Ovary (tissue), 7 donors: ENCODE data around the genes IFFO1 and PEX5.

- PRO-cap, 7 experiments = no peak in any of the 7 experiments
- RAMPAGE, long total RNA, 2 experiments = no peak in any of the 2 experiments
These were observed 20.1 kb upstream of the GAPDH start for GRCh38 chr12:6514053-6514721.

DNA sequence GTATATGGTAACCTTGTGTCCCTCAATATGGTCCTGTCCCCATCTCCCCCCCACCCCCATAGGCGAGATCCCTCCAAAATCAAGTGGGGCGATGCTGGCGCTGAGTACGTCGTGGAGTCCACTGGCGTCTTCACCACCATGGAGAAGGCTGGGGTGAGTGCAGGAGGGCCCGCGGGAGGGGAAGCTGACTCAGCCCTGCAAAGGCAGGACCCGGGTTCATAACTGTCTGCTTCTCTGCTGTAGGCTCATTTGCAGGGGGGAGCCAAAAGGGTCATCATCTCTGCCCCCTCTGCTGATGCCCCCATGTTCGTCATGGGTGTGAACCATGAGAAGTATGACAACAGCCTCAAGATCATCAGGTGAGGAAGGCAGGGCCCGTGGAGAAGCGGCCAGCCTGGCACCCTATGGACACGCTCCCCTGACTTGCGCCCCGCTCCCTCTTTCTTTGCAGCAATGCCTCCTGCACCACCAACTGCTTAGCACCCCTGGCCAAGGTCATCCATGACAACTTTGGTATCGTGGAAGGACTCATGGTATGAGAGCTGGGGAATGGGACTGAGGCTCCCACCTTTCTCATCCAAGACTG, 2.6 kb downstream of the GAPDH start:
- PRO-cap, 7 experiments = no peak in any of the 7 experiments
- RAMPAGE, long total RNA, 2 experiments = no peak in any of the 2 experiments

DNA sequence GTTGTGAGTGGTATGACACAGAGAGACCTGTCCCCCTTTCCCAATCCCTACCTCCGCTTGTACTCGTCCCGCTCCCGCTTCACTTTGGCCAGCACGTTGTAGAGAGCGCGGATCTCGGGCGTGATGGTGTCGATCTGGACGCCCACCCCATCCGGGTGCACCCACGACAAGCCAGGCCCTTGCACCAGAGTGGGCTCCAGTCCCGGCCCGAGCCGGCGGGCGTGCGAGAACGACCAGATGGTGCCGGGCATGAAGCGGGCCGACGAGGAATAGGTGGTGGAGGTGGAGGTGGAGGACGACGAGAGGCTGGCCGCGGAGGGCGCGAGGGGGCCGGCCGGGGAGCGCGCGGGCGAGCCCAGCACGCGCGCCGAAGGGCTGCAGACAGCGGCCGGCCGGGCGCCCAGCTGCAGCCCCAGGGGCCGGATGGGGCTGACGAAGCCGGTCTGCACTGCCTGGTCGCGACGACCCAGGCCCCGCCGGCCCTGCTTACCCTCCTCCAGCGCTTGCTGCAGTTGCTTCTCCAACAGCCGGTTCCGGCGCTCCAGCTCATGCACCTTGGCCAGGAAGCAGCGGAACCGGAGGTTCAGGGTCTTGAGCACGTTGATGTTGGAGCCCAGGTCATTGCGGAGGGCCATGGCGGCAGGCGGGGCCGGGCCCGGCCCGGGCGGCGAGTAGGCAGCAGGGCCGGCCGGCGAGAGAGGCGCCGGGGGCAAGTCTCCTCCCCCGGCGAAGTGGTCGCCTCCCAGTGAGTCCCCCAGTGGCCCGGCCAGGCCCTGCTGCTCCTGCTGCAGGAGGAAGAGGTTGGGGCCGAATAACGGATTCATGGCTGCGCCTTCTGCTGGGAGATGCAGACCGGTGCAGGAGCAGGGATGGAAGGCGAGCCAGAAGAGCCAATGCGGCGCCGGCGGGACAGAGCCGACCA, at the start of gene IFFO1:
IFFO1 (minus strand) TSS at position 837 of the 922 bp plus-strand sequence.
- PRO-cap, 7 experiments = peak in 7 of 7 experiments; most common plus-strand start position 621 of the sequence (in 1); most common minus-strand start position 837 of the sequence (in 7)
- RAMPAGE, long total RNA, 2 experiments = no peak in any of the 2 experiments

DNA sequence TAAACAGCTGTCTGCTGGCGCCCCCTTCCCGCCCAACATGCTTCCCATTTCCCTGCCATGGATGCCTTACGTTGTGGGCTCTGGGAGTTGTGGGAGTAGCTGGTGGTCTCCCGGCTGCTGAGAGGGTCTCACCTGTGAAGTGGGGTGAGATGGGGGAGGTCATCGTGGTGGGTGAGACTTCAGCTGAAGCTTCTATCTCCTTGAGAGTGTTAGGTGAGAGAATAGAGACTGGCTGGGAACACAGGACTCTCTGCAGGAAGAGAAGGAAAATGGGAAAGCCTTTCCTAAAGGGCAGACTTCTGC, 2.2 kb downstream of the ACRBP start:
- PRO-cap, 7 experiments = no peak in any of the 7 experiments
- RAMPAGE, long total RNA, 2 experiments = no peak in any of the 2 experiments

DNA sequence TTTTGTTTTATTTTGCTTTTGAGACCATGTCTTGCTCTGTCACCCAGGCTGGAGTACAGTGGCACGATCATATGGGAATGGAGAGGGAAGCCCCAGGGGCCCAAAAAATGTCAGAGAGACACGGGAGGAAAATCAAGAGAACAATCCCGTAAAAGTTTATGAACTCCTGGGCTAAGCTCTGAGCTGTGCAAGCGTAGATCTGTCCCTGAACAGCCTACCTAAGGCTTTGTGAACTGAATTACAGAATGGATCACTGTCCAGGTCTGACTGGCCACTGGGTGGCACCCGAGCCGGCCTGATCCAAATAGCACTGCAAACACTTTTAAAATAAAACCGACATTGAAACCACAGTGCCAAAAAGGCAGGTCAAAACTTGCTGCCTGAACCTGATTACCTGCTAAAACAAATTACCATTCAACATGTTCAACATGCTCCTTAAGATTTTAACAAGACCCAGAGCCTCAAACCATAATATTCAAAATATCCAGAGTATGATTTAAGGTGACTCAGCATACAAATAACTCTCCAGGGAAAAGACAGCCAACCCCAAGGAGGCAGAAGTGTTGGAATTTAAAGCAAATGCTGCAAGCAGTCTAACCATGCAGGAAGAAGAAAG, 11.9 kb downstream of the COPS7A start:
- PRO-cap, 7 experiments = no peak in any of the 7 experiments
- RAMPAGE, long total RNA, 2 experiments = no peak in any of the 2 experiments

GRCh38 chr12:6767564-6768472, 1.7 kb downstream of the PTMS start:
- PRO-cap, 7 experiments = peak in 3 of 7 experiments; most common minus-strand start chr12:6767815 (in 1)
- RAMPAGE, long total RNA, 2 experiments = no peak in any of the 2 experiments

DNA sequence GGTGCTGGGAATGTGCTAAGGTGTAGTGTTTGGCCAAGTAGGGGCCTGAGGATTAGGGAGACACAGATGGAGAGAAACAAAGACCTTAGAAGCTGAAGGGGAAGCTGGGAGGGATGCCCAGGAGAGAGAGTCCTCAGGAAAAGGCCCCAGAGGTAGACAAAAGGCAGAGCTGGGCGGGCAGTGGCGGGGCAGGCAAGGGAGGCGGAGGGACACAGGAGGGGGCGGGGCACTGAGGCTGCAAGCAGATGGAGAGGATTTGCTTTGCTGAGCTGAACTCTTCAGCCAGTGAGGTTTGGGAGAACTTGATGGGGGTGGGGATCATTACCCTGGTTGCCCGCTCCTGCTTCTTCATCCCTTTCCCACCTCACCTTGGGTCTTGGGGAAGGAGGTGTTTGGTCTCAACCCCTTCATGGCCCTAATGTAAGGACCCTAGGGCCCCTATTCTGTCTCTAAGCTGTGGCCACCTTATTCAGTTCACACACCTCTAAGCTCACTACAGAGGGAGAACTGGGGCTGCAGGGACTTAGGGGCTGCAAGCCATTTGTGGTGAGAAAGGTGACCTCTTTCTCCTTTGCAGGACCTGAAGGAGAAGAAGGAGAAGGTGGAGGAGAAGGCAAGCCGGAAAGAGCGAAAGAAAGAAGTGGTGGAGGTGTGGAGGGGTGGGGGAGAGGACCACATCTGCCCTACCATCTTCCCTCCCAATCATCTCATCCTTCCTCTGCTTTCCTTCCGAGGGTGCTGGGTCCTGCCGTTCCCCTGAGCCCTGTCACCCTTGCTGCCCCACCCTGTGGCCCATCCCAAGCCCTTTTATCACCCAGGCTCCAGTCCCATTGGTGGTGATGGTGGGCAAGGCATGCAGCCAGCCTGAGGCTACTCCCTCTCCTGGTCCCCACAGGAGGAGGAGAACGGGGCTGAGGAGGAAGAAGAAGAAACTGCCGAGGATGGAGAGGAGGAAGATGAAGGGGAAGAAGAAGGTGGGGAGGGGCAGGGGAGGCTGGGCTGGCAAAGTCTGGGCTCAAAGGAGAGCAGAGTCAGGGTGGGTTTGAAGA, 3.0 kb upstream of the LAG3 start:
- PRO-cap, 7 experiments = peak in 3 of 7 experiments; most common minus-strand start position 182 of the sequence (in 3)
- RAMPAGE, long total RNA, 2 experiments = no peak in any of the 2 experiments

- PRO-cap, 7 experiments = no peak in any of the 7 experiments
- RAMPAGE, long total RNA, 2 experiments = no peak in any of the 2 experiments
These were observed 1.4 kb downstream of the CD4 start for GRCh38 chr12:6790616-6791210.

- PRO-cap, 7 experiments = no peak in any of the 7 experiments
- RAMPAGE, long total RNA, 2 experiments = no peak in any of the 2 experiments
These were observed 6.3 kb downstream of the ATN1 start for GRCh38 chr12:6933623-6934849.

- PRO-cap, 7 experiments = no peak in any of the 7 experiments
- RAMPAGE, long total RNA, 2 experiments = no peak in any of the 2 experiments
These were observed 5.0 kb downstream of the PTPN6 start for GRCh38 chr12:6955874-6956799.

DNA sequence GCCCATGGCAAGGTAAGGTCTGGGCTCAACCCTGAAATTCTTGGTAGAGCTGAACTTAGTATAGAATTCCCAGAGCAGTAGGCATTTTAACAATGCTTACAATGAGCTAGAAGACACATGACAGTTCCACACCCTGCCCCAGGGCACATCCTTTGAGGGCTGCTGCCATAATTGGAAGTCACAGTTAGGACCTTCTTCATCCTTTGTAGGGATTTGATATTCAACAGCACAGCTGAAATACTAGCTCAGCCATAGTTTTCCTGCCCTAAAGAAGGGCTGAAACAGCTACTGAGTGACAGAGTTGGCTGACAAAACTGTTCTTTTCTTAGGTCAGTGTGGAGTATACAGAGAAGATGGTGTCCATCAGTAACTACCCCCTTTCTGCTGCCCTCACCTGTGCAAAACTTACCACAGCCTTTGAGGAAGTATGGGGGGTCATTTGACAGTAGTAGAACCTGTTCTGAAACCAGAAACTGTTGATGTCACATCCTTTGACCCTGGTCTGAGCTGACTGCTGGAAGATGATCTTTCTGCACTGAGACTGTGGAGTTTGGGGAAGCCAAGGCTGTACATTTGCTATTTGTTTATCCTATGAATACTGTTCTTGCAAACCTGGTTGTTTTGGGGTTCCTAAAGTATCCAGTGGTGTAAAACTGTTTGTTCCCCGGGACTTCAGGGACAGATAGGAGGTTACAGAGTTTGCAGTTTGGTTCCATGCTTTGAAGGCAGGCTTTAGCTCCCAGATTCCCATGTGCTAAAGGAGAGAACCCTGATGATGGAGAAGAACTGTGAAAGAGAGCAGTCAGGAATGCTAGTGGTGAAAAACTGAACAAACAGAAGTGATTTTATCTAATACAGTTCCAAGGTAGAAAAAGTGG, 4.9 kb downstream of the EMG1 start:
- PRO-cap, 7 experiments = no peak in any of the 7 experiments
- RAMPAGE, long total RNA, 2 experiments = no peak in any of the 2 experiments

DNA sequence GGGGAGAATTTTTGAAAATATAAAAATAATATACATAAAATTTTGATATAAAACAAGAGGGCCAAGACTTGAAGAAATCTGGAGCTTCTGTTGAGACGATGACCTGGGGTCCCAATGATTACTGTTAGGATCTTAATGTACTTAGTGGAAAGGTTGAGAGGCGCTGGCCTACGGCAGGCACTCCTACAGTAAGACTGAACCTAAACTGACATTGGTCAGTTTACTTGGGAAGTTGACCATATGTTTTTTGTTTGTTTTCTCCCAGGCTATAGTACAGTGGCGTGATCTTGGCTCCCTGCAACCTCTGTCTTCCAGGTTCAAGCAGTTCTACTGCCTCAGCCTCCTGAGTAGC, 12.3 kb downstream of the LPCAT3 start:
- PRO-cap, 7 experiments = no peak in any of the 7 experiments
- RAMPAGE, long total RNA, 2 experiments = no peak in any of the 2 experiments

DNA sequence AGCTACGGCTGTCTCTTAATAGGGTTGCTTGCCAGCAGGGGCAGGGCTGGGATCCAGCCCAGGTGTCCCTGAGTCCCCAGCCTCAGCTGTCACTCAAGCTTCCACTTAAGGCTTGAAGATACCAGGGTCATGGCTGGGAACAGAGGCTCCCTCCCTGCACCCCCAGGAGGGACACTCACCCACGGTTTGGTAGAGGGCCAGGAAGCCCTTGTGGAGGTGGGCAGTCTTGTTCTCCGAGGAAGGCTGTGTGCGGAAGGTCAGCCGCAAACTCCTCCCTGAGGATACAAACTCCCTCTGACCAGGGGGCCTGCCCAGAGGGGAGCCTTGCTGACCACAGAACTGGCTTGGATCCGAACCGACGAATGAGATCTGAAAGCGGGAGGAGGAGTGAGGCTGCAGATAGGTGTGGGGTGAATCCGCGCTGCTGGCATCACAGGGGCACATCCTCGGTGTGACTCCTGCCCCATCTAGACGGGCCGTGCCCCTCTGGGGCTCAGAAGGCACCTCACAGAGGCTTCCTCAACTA, 7.2 kb downstream of the C1RL start:
- PRO-cap, 7 experiments = peak in 6 of 7 experiments; most common plus-strand start position 365 of the sequence (in 2); most common minus-strand start position 249 of the sequence (in 2)
- RAMPAGE, long total RNA, 2 experiments = no peak in any of the 2 experiments

- PRO-cap, 7 experiments = no peak in any of the 7 experiments
- RAMPAGE, long total RNA, 2 experiments = no peak in any of the 2 experiments
These were observed 4.9 kb downstream of the RBP5 start for GRCh38 chr12:7123694-7124271.

DNA sequence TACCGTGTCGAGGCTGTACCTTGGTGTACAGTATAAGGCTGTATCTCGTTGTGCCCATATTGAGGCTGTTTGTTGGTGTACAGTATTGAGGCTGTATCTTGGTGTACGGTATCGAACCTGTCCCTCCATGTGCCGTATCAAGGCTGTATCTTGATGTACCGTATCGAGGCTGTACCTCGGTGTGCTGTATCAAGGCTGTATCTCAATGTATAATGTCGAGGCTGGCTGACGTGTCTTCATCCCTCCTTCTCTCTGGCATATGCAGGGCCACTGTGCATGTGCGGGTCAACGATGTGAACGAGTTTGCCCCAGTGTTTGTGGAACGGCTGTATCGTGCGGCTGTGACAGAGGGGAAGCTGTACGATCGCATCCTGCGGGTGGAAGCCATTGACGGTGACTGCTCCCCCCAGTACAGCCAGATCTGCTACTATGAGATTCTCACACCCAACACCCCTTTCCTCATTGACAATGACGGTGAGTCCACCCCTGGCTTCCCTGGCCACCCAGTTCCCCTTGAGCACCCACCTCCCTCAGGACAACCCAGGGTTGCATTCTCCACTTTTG, 5.0 kb downstream of the CLSTN3 start:
- PRO-cap, 7 experiments = no peak in any of the 7 experiments
- RAMPAGE, long total RNA, 2 experiments = no peak in any of the 2 experiments

- PRO-cap, 7 experiments = no peak in any of the 7 experiments
- RAMPAGE, long total RNA, 2 experiments = no peak in any of the 2 experiments
These were observed 6.6 kb downstream of the CLSTN3 start for GRCh38 chr12:7136747-7137256.

DNA sequence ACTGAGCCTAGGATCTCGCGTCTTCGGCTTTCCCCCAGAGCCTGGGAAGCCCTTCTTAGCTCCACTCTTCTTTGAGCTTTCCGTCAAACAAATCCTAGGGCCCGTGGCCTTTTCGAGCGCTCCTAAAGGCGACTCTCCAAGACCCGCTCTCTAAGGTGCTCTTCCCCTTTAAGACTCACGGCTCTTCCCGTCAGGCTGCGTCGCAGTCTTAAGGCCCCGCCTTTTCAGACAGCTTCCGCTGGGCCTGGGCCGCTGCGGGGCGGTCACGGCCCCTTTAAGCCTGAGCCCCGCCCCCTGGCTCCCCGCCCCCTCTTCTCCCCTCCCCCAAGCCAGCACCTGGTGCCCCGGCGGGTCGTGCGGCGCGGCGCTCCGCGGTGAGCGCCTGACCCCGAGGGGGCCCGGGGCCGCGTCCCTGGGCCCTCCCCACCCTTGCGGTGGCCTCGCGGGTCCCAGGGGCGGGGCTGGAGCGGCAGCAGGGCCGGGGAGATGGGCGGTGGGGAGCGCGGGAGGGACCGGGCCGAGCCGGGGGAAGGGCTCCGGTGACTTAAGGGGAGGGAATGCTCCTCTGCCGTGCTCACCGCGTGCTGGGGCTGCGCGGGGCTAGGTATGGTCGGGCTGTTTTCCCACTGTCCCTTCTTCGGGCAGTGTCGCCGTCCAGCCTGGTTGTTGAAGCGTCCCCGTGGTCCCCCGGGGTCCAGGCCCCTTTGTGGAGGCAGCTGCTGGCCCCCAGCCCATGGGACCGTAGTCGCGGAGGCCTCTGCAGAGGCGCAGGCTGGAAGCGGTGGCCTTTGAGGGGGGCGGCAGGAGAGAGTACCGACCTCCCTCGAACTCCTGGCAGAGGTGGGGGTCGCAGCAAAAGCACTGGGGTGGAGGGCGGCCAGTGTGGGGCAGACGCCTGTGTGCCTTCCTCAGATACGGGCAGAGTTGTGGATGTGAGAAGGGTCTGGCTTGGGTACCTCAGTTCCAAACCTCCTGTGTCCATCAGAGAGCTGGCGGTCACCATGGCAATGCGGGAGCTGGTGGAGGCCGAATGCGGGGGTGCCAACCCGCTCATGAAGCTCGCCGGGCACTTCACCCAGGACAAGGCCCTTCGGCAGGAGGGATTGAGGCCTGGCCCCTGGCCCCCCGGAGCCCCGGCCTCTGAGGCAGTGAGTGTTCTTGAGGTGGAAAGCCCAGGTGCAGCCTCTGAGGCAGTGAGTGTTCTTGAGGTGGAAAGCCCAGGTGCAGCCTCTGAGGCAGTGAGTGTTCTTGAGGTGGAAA, at the start of gene PEX5:
PEX5 (plus strand) TSS at position 310 of the 1,260 bp plus-strand sequence.
- PRO-cap, 7 experiments = peak in 7 of 7 experiments; most common plus-strand start position 332 of the sequence (in 5); most common minus-strand start position 170 of the sequence (in 7)
- RAMPAGE, long total RNA, 2 experiments = start-site peak on the plus strand in 2 of 2 experiments, centred at positions 317 to 329 of the sequence, 53 to 62 reads per replicate; start-site peak on the minus strand in 1 of 2 experiments, centred at position 203 of the sequence, 5 reads per replicate

DNA sequence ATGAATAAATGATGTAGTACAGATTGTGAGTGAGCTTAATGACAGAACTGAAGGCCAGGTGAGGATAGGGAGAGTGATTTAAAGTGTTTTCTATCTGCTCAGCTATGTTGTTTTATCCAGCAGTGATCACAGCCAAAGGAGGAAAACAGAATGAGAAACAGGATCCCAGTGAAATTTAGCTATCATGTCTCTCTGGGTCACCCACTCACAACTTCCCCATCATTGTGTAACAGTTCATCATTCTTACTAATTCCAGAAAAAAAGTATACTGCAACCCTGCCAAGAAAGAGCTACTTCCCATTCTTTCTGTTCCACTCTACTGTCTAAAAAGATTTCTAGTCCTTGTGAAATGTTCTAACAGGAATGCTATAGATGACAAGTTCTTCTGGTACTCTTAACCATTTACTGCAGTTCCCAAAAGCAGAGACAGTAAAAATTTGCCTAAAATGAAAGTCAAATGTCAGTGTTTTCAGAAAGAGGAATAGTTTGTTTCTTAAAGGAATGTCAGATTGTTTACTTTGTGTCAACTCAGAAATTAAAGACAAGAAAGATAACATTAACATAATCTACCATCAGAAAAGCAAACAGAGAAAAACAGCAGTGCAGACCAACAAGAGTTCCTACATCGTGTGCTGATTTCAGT, 39.3 kb upstream of the CD163 start:
- PRO-cap, 7 experiments = no peak in any of the 7 experiments
- RAMPAGE, long total RNA, 2 experiments = no peak in any of the 2 experiments

- PRO-cap, 7 experiments = no peak in any of the 7 experiments
- RAMPAGE, long total RNA, 2 experiments = no peak in any of the 2 experiments
These were observed 7.7 kb downstream of the SLC2A3 start for GRCh38 chr12:7928347-7928638.

DNA sequence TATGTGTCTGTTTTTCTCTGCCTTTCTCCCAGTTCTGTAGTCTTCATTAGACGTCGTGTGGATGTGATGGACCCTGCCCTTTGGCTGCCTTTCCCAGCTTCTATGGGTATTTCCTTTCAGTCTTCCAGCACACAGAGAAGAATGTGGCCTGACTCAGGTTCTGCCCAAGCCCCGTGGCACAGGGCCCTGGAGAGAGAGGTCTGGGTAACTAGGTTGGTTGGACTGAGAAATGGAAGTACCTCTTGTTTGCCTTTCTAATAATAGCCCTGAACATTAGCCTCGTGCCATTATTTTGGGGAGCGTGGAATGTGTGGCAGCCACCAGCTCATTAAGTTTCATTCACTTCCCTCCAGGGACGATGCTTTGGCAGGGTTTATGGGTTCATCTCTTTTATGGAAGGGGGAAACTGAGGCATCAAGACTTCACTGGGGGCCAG, 3.9 kb downstream of the FOXJ2 start:
- PRO-cap, 7 experiments = no peak in any of the 7 experiments
- RAMPAGE, long total RNA, 2 experiments = no peak in any of the 2 experiments